Metastatic Liver Carcinoma in the Lung (tissue), 2 donors: ENCODE data around the gene RBFOX1.

GRCh38 chr16:4826993-4827650 lies 20.0 kb downstream of the GLYR1 start:
- PRO-cap, 2 experiments, result no peak in any of the 2 experiments

DNA sequence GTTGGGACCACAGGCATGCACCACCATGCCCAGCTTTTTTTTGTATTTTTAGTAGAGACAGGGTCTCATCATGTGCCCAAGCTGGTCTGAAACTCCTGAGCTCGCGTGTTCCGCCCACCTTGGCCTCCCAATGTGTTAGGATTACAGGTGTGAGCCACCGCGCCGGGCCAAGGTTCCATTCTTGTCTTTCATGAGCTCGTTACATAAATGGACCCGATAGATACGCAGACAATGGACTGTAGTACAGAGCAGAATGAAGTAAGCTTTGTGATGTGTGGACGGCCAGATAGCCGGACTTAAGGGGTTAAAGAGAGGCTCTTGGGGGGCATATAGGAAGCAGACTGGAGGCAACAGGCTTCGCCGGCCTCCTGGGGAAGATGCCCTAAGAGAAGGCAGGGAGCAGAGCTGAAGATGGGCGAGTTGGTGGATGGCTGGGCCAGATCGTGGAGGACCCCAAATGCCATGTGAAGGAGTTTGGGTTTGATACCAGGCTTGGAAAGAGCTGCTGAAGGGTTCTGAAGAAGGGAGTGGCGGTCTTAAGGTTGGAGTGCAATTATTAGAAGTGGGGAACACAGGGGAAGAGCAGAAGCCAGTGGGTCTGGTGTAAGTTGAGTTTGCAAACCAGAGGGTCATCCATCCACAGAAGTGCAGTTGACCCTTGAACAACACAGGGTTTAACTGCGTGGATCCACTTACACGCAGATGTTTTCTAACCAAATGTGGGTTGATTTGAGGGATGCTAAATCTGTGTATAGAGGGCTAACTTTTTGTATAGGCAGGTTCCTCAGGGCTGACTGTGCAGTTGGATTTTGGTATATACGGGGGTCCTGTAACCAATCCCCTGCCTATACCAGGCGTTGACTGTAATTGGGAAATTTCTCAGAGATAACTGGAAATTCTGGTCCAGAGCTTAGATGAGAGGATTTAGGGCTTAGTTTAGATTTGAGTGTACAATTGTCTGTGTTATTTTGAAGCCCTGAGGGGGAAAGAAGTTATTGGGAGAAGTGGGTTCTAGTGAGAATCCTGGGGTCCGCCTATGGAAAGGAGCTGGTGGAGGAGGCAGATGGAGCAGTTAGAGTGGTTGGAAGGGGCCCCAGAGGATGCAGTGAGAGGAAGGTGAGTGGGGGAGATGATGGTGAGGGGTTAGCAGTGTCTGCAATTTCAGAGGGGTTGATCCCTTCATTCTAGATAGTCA lies 19.8 kb downstream of the UBN1 start:
- PRO-cap, 2 experiments, result no peak in any of the 2 experiments

GRCh38 chr16:4885418-4886156 lies 38.3 kb downstream of the UBN1 start:
- PRO-cap, 2 experiments, result no peak in any of the 2 experiments

DNA sequence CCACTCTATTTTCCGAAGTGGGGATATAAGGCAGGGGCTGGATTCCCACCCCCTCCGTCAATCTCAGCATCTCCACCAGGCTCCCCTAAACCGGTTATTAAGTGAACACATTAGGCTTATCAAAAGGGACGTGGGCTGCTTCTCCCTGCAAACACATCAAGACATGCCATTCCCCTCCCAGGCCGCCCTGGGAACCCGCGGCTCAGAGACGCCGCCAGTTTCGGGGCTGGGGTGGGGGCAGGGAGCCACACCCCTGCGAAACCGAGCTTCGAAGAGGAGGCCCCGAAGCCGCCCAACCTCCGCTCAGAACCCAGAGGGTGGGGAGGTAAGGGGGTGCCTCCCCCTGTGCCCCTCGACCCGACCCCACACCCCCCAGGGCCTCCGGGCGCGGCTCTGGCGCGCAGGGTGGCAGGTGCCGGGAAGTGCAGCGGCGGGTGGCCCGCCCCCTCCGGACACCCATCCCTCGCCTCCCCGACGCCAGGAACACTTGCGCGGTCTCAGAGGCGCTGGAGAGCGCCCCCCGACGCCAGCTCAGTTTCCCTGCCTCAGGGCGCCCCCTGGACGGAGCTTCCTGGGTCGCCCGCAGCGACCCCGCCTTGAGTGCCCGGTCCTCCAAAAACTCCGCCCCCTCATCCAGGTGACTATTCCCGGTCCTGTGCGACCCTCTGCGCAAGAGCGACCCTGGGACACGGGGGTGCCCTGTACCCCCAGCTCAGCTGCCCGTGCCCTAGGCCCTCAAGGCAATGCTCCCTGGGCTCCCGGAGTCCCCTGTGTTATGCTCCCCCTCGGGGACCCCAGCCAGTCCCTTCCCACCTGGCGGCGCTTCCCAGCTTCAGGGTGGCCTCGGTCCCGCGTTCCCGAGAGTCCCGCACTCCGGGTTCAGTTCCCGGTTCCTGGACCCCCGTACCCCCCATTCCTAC lies 704 bp downstream of the PPL start:
- PRO-cap, 2 experiments, result peak in 1 of 2 experiments; most common plus-strand start position 486 of the sequence (in 1)

DNA sequence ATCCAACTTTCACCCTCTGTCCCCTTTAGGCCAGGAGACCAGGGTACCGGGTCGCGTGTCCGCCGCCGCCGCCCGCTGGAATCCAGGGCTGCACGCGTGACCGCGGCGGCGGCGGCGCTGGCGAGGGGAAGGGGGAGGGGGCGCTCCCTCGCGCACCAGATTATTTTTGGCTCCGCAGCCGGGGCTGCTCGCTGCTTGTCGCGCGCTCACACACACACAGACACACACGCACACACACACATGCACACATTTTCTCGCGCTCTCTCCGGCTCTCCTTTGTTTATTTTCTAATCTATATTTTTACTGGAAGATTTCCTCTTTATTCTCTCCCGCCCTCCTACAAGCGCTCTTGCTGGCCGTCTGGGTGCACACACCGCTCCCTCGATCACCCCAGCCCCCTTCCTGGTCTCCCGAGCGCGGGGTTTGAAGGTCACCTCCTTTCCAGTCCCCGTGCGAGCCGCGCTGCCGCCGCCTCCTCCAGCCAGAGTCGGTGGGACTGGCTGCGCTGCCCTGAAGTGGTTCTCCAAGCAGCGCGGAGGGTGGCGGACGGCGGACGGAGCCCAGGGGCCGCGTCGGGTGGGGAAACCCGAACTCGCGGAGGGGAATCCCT lies at the start of gene RBFOX1:
Gene RBFOX1, plus strand, starts transcription at position 158 of the 610 bp plus-strand sequence.
- PRO-cap, 2 experiments, result no peak in any of the 2 experiments

GRCh38 chr16:7351918-7352232 lies 1238.4 kb downstream of the TMEM114 start:
- PRO-cap, 2 experiments, result no peak in any of the 2 experiments

- PRO-cap, 2 experiments, result no peak in any of the 2 experiments
Observed at GRCh38 chr16:8089582-8090291, 500.6 kb downstream of the TMEM114 start.

DNA sequence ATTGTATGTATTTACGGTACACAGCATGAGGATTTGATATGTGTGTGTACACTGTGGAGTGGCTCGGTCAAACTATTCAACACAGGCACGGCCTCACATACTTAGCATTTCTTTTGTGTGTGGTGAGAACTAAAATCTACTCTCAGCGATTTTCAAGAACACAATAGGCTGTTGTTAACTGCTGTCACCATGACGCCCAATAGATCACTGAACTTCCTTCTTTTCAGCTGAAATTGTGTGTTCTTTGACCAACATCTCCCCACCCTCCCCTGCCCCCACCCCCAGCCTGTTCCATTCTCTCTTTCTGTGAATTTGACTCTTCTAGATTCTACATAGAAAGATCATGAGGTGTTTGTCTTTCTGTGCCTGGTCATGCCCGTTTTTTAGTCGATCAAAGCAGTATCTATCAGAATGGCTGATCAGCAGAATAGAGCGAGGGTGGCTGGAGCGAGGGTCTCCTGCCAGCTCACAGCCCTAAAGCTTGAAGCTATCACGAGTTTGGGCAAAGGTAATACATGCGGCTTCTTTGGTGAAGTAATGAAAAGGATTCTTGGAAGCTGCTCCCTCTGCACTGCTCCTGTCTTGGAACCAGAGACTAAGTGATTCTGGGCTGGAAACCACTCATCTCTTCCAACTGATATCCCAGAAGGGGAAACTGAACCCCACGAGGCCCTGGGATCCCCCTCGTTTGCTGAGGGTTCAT lies 18.8 kb downstream of the TMEM114 start:
- PRO-cap, 2 experiments, result no peak in any of the 2 experiments

GRCh38 chr16:8781745-8782422 lies 15.6 kb downstream of the TMEM186 start:
- PRO-cap, 2 experiments, result no peak in any of the 2 experiments

GRCh38 chr16:8801654-8802283 lies 4.1 kb downstream of the PMM2 start:
- PRO-cap, 2 experiments, result peak in 1 of 2 experiments; most common minus-strand start chr16:8801887 (in 1)

GRCh38 chr16:8922483-8922812 lies 40.3 kb downstream of the LITAFD start:
- PRO-cap, 2 experiments, result no peak in any of the 2 experiments

GRCh38 chr16:8924097-8924971 lies 39.4 kb downstream of the USP7 start:
- PRO-cap, 2 experiments, result no peak in any of the 2 experiments

DNA sequence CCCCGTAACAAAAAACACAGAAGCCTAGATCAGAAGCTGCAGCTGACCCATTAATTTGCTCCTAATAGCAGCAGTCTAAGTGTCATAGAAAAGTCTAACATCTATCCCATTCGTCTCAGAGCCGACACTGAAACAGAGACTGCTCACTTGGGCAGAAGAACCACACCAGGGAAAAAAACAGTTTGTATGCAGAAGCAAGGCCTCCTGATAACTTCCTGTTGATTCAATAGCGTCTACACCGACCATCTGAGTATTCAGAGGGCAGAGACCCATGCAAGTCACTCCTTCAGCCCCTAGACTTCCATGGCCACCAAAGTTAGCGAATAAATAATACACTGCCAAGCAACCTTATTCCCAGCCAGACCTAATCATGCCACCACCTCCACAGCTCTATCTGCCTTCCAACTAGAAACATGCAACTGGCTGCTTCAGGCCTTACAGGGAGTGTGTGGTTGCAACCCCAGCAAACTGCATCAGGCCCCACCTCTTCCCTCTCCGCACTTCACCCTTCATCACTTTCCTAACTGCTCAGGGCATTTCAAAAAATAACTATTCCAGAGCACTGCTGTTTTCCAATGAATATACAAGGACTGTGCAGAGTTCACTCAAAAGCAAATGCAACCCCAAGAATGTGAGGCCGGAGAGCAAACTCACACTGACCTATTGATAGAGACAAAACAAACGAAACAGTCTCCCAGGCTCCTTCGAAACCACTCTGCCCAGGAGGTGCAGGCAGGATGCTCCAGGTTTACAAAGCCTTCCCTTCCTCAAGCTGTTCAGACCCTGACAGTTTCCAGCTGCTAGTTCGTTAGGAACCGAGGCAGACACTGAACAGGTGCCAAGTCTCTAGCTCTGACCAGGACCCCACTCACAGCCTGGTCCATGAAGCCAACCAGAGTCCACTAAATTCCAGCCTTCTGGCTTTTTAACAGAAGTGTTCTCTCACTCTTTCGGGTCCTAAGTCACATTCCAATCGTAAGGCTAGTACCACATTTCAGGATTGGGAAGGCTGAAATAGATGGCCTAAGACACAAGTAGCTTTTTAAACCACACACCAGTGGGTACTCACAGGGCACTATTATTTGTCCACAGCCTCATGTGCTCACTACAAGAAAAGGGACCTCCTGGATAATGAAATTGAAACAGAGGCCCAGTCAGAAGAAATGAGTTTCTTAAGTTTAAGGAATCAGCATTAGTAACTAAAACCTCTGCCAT lies 3.5 kb downstream of the USP7 start:
- PRO-cap, 2 experiments, result no peak in any of the 2 experiments

DNA sequence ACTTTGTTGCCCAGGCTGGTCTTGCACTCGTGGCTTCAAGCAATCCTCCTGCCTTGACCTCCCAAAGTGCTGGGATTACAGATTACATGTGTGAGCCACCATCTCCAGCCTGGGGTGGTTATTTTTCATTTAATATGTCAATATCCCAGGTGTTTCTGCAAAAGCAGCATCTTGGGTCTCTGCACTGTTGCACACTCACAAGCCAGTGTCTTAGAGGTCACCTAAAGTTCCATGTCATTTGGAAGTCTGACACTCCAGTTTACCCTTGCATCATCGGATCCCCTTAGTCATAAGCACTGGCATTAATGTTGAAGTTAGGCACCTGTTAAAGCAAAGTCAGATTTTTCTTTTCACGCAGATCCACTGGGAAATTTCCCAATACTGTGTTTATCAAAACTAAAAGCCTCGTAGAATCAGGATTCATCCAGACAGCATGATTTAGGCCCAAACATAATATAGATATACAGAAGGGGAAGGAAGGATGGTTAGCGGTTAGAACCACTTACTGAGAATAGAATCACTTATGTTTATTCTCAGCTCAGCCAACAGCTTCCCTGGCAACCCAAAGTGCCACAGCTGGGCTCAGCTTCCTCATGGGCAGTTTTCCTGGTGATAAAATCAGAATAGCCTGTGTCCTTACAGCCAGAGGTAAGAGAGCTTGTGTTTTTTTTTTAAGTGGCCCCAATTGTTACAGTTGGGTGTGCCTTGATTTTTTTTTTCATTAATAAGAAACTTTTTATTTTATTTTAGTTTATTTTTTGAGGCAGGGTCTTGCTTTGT lies 30.1 kb upstream of the HAPSTR1 start:
- PRO-cap, 2 experiments, result no peak in any of the 2 experiments

DNA sequence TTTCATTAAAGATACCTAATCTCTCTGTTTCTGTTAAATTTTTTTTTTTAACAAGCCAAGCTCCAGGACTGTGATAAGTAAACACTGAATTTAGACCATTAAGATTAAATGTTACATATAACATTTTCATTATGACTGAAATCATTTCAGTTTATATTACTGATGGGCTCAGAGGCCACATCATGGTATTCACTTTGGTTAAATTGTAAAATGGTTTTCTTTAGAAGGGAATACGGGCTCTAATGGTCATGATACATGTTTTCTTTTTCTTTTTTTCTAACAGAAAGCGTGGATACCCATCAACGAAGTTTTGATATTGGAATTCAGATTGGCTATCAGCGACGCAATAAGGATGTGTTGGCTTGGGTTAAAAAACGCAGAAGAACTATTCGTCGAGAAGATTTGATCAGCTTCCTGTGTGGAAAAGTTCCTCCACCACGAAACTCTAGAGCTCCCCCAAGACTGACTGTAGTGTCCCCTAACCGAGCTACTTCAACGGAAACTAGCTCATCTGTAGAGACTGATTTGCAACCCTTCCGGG lies 11.3 kb downstream of the HAPSTR1 start:
- PRO-cap, 2 experiments, result no peak in any of the 2 experiments

- PRO-cap, 2 experiments, result no peak in any of the 2 experiments
Observed at GRCh38 chr16:9104337-9105003, 13.0 kb downstream of the HAPSTR1 start.

DNA sequence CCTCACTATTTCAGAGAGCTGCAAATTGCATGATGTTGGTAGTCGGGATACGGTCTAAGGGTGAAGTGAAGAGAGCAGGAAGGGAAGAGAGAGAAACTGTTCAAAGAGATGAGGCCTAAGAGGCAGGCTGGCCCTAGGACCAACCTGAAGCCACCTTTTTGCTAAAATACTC lies 23.0 kb downstream of the HAPSTR1 start:
- PRO-cap, 2 experiments, result no peak in any of the 2 experiments

GRCh38 chr16:9183673-9184013 lies 92.2 kb downstream of the HAPSTR1 start:
- PRO-cap, 2 experiments, result no peak in any of the 2 experiments

GRCh38 chr16:9665671-9666518 lies 516.3 kb downstream of the GRIN2A start:
- PRO-cap, 2 experiments, result no peak in any of the 2 experiments

DNA sequence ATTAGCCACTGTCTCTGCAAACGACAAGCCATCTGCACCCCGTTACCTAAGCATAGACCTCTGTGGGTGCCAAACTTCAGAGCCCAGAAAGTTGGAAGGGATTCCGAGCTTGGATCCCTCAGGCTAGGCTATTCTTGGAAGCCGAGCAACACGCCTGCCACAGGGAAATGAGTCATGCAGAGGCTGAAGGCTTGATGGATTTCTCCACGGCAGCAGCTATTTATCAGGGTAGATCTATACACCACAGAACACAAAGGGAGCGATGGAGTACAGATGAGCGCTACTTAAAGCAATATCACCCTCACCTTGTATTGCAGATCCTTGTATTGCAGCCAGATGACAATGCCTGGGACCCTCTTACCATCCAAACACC lies 101.8 kb downstream of the GRIN2A start:
- PRO-cap, 2 experiments, result no peak in any of the 2 experiments